Parietal lobe (tissue), 2 donors: ENCODE measurements around the gene DNAL4.

DNA sequence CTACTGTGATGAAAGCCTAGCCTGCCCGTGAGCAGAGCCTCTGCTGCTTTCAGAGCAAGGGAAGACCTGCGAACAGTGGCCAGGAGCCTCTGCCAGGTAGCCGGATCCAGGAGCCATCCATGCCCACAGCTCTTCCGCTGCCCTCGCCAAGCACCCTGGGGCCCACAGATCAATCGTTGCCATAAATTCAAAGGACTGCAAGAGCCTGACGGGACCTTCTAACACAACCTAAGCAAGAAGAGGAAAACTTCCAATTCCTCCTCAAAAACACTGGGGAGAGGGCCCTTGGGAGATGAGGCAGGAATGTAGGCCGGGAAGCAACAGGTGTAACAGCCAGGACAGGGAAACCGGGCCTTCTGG lies 18.2 kb downstream of the CSNK1E start:
- RAMPAGE, long total RNA: no peak

DNA sequence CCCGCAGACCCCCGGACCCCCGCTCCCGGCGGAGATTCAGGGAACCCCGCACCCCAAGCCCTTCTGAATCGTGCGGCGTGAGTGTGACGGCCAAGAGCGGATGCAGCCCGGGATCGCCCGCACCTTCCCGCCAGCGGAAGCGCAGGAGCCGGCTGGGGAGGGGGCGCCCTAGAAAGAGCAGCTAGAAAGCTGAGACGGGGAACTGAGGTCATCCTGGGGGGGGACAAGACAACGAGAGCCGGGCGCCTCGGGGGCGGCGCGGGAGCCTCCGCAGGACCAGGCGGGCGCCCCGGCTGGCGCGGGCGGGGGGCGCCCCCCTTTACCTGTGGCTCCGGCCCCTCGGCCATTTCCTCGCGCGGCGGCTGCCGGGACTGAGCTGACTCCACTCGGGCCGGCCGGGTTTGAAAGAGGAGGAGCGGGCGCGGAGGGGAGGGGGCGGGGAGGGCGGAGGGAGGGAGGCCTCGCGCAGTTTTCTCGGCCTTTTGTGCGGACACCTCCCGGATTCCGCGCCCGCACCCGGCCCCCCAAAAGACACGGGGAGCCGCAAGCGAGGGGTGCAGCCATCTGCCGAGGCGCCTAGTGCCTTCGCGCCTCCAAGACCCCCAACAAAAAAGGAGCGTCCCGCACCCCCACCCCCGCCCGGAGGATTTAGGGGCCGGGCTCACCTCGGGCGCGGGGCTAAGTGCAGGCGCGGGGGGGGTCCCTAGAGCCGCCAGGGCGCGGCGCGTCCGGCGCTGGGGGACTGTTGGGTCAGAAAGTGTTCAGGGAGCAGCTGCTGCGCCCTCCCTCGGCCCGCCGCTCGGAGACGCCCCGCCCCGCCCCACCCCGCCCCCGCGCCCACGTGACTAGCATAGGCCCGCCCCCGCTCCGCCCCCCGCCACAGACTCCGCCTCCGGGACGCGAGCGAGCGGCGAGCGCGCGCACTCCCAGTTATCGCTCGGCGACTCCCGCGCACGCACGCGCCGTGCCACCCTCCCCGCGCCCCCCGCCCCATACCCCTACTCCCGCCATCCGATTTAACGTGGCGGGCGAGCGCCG lies 56.6 kb downstream of the KCNJ4 start:
- RAMPAGE, long total RNA: no peak

- RAMPAGE, long total RNA: no peak
These were observed 32.0 kb downstream of the KCNJ4 start for GRCh38 chr22:38422918-38423571.

DNA sequence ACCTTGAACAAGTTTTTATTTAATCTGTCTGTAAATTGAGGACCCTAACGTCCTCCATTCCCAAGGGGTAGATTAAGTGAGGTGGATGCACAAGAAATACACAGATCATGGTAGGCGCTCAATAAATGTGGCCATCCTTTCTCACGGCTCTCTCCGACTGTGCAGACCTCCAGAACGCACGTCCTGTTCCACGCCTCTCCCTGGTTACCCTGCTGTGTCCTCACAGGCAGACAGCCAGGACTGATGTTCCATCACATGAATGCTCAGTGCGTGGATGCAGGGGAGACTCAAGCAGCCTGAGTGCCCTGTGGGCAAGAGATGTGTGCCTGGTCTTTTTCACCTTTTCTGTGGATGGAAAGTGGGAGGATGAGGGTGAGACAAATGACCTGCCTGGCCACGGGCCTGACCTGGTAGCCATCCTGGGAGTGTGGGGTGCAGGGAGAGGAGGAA lies 2.4 kb upstream of the KCNJ4 start:
- RAMPAGE, long total RNA: no peak

- RAMPAGE, long total RNA: no peak
These were observed 6.7 kb downstream of the DDX17 start for GRCh38 chr22:38499285-38499939.

DNA sequence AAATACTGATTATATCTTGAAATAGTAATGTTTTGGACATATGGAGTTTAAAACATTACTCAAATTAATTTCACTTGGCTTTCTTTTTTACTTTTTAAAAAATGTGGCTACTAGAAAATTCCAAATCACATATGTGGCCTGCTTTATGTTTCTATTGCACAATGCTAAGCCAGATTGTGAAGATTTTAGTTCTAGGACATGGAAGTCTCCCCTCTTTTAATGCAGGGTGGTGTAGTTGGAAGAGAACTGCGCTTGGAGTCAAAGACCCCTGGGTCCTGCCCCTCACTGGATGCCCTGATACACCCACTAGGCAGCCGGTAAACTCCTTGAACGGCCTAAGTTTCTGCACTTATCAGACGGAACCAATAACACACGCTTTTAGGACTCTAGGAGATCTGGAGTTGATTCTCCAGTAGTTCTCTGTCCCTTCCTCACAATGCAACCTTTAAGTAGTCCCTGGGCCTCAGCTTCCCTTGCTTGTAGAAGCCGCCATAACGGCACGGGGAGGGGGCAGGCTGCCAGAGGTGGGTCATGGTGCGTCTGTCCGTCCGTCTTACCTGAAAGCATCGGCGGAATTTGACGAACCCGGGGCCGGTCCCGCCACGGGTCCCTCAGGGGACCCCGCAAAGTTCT lies 513 bp downstream of the FAM227A start:
- RAMPAGE, long total RNA: no peak

GRCh38 chr22:38718260-38718753 lies 12.6 kb downstream of the GTPBP1 start:
- RAMPAGE, long total RNA: no peak

DNA sequence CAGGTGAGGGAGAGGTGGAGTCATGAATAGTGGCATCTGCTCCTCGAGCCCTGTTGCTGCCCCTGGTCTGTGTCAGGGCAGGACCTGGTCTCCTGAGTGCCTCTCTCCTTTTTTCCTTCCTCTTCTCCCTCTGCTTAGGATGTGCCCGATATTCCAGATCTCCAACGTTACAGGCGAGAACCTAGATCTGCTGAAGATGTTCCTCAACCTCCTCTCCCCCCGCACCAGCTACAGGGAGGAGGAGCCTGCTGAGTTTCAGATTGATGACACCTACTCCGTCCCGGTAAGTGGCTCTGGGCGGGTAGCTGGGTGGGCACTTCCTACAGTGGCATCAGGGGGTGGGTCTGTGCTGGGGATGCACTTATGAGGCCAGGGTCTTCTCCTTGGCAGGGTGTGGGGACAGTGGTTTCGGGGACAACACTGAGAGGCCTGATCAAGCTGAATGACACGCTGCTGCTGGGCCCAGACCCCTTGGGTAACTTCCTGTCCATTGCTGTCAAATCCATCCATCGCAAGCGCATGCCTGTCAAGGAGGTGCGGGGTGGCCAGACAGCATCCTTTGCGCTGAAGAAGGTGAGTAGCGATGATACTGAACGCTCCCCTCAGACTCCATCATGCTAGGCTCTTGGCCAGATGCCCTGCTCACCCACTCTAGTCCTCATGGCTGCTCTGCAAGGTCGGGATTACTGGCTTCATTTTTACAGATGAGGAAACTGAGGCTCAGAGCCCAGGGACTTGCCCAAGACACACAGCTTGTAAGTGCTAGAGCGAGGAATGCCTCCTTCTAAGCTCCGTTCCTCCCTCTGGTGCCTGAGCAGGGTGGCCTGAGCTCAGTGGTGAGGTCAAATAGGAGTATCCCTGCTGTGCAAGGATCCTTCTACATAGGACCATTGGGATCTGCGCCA lies 20.4 kb downstream of the GTPBP1 start:
- RAMPAGE, long total RNA: no peak

- RAMPAGE, long total RNA: no peak
These were observed 4.0 kb downstream of the SUN2 start for GRCh38 chr22:38751436-38752488.

DNA sequence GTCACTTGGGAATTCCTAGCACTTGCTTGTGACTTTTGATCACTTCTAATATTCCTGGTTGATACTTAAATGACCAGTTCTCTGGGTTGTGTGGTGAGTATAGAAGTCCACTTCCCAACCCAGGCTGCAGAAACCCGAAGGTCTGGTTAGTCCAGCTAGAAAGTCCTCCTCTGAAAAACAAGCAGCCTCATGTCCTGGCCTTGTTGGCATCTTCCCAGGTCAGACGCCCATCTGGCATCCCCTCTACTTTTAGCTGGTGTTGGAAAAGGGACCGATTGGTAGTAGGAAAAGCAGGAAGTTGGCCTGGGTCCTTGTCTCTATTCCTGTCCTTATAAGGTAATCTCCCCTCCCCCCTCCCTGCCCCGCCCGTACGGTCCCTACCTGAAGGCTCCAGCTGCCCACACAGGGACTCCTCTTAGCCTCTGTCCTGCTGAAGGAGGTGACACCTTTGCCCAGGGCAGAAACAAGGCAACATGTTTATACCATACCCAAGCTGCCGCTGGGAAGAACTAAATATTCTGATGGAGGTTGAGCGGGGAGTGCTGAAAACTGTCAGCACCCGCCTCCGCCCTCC lies 1.4 kb downstream of the SUN2 start:
- RAMPAGE, long total RNA: no peak

GRCh38 chr22:38793317-38794577 lies at the start of gene DNAL4:
TSS of gene DNAL4 (minus strand) at chr22:38794143.
- RAMPAGE, long total RNA: start-site peak on the minus strand at chr22:38794113-38794164, 80 and 104 reads in 2 replicates

- RAMPAGE, long total RNA: no peak
These were observed 14.1 kb upstream of the APOBEC3A start for GRCh38 chr22:38943327-38943725.

DNA sequence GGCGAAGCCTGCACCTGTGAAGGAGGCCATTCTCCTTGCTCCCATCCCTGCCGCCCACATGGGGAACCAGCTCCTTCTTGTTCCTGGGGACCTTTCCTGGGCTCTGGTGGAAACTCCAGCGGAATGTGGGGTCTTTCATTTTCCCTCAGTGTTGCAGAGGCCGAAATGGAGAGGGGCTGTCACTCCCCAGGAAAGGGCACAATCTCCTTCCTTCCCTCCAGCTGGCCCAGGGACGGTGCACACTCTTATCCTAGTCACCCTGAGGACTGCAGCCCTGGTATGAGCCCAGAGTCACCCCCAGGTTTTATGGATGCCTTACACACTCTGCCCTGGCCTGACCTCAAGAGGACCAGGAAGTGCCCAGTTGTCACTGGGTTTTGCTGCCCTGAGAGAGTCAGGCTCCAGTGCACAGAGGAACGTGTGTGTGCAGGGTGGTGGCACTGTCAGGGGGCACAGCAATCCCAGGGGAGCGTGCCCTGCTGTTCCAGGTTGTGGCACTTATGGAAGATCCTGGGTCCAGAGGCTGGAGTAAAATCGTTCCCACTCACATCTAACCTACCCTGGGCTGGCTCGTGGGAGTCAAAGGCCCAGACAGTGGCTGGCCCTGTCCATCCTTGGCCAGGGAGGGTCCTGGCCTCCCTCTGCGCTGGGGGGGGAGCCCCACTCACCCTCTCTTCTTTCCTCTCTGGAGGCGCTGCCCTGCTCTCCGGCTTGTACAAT lies 7.5 kb downstream of the APOBEC3A start:
- RAMPAGE, long total RNA: no peak

DNA sequence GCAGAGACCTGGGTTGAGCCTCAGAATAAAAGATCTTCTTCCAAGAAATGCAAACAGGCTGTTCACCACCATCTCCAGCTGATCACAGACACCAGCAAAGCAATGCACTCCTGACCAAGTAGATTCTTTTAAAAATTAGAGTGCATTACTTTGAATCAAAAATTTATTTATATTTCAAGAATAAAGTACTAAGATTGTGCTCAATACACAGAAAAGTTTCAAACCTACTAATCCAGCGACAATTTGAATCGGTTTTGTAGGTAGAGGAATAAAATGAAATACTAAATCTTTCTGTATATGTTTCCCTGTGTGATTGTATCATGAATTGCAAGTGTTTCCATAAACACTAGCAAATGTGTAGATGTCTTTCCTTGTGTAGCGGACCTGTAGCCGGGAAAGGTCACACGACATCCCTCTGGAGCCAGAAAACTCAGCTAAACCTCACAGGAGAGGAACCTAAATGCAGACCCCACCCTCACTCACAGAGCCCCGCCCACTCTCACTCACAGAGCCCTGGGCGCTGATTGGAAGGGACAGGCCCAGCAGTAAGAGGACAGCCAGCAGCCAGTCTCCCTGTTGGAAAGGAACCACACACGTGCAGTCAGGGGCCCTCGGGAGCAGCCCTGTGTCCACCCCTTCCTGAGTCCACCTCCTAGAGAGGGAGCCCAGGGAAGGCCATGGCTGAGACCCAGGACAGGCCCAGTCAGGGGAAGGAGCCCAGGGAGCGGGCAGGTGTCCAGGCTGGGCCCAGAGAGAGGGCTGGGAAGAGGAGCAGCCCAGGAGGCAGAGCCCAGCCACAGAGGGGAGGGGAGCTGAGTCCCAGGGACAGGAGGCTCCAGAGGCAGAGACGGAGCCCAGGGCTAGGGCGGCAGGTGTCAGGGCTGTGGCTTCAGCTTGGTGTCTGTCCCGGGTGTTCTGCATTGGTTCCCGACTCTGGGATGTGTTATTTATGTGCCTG lies 9.3 kb upstream of the APOBEC3H start:
- RAMPAGE, long total RNA: no peak

DNA sequence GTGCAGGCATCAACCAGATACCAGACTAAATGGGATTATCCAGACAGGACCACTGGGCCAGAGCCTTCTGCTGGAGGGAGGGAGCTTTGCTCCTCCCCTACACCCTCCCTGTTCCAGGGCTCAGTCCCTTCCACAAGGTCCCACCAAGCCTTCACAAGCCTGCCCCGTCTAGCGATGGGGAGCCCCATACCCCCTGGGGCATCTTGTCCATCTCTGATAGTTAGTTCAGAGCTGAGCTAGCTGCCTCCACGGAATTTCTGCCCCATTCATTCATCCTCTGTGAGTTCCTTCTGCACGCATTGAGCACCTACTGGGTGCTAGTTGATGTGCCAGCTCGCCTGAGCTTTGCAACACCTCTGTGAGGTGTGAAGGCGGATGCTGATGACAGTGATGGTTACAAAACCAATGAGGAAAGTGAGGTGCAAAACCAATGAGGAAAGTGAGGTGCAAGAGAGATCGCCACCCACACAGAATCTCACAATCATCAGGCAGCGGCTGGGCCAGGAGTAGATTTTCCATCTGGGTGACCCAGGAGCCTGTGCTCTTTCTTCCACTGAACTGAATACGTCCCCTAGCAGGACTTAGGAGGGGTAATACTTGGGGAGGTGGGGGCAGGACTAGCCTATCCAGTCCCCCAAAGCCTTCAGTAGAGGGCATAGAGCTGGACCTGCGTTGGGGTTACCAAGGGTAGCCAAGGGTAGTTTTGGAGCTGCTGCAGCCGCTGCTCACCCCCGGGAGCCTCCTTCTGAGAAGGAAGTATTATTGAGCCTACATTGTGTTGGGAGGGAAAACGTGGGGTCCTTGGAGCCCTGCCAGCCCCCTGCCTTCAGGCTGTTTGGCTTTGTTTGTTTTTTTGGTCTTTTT lies 21.5 kb upstream of the CBX7 start:
- RAMPAGE, long total RNA: no peak

GRCh38 chr22:39242780-39243152 lies 2.0 kb downstream of the PDGFB start:
- RAMPAGE, long total RNA: no peak

GRCh38 chr22:39282360-39282547 lies 37.2 kb downstream of the RPL3 start:
- RAMPAGE, long total RNA: no peak

DNA sequence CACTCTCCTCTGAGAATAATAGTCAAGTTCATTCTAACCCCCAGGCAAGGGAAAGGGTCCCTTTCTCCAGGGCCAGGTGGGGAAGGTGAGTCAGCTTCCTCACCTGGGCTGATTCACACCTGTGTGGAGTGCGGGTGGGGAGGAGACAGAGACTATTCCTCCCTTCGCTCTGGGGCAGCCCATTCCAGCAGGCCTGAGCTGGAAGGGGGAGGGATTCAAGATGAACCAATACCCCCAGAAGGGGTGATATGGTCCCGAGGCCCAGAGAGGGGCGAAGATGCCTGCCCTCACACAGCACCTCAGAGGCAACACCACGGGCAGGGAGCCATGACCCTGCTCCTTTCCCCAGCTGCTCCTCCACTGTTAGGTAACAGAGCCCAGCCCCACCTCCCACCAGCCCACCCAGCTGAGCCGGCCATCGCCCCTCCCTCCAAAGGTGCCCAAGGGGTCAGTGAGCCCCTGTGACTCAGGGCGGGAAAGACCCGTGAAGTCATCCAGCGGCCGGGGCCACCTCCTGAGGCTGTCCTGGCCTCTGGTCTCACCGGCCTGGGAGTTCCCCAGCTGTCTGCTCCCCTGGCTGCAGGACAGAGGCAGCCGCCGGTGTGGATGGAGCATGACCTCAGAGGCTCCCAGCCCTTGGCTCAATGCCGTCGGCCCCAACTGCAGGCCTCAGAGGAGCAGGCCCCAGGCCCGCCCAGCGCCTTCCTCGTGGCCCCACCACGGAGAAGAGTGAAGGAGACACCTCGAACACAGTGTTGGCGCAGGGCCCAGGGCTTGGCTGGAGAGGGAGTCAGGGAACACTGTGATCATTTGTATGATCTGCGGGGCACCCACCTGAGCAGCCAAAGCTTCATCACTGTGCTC lies 28.8 kb downstream of the RPL3 start:
- RAMPAGE, long total RNA: no peak

DNA sequence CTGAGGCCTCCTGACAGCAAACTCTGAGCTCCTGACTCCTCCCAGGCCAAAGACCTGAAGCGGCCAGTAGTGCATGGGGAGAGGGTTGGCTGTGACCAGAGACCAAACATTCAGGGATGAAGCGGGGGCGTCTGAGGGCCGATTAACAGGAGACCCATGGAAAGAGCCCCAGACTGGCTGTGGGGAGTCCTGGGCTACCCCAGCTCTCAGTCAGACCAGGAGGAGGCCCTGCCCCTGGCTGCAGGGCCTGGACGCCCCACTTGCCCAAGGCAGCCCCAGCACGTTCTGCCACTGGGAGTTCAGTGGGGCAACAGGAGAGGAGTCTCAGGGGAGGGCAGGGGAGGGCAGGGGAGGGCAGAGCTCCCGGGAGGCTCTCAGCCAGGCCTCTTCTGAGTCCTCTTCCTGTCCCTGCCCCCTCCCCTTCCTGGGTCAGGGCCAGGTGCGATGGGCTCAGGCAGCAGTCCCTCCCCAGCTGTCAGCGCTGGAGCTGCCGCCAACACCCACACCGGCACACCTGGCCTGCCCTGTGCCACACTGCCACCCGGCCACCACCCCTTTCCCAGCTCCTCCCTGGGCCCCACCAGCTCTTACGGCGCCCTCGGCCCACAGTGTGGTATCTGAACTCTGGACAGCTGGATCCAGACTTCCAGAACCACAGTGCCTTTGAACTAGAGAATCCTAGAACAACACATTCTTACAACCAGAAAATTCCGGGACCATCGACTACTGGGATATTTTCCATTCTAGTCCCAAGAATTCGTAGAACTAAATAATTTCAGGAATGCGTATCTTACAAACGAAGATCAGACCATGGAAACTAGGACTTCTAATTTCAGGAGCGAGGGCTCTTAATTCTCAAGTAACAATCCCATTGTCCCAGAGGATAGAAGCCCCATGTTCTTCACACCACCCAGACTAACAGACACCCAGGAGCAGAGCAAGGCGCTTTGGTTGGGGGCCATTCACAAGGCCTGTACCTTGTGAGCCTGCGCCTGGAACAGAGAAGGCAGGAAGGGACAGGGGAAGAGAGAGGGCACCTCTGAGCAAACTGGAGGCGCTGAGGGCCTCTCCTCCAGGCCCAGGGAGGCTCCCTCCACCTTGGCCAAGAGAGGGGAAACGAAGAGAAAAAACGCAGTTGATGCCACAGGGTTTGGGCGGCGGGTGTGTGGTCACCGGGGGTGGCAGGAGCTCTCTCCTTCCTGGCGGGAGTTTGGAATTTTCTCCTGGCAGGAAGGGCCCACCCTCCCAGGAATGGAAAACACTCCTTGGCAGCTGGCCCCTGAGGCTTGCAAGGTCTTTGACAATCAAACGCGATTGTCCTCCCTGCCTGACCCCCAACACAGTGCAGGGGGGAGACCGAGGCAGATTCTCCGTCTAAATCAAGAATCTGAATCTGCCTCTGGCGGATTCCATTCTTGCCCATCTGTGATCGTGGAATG lies 21.6 kb downstream of the RPL3 start:
- RAMPAGE, long total RNA: no peak

- RAMPAGE, long total RNA: no peak
These were observed 7.3 kb downstream of the RPL3 start for GRCh38 chr22:39311933-39312697.